Measurements from ENCODE around the genes GPR119, FRMD7, GPC4 and CT55.

DNA sequence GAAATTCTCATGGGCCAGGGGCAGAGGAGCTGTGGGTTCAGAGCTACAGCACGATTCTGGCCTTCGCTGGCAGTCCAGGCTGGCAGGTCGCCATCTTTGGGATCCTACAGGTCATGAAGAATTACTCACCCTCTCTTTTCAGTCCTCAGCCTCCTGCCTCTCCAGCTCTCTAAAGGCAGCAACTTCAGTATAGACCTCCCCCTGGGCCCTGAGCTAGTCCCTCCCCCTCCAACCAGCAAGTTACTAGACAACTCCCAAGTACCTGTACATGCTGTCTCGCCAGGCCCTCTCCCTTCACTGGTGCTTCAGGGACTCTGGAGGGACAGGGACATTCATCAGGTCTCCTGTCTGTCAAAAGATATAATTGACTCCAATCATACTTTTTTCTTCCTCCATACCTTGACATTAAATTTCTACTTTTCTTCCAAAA is at the start of gene GPR119:
Gene GPR119, minus strand, starts transcription at position 177 of the 430 bp plus-strand sequence.
- PRO-cap = no peak
CAGE:
- cytosol, long polyA minus RNA = no peak
- cytosol, long polyA plus RNA = no peak
- long polyA plus RNA = no peak
- nucleus, long polyA minus RNA = no peak
- nucleus, long polyA plus RNA = no peak

GRCh38 chrX:130494844-130495211 is 93.0 kb downstream of the RBMX2 start:
- PRO-cap = no peak
CAGE:
- cytosol, long polyA minus RNA = no peak
- cytosol, long polyA plus RNA = no peak
- long polyA plus RNA = no peak
- nucleus, long polyA minus RNA = no peak
- nucleus, long polyA plus RNA = no peak

DNA sequence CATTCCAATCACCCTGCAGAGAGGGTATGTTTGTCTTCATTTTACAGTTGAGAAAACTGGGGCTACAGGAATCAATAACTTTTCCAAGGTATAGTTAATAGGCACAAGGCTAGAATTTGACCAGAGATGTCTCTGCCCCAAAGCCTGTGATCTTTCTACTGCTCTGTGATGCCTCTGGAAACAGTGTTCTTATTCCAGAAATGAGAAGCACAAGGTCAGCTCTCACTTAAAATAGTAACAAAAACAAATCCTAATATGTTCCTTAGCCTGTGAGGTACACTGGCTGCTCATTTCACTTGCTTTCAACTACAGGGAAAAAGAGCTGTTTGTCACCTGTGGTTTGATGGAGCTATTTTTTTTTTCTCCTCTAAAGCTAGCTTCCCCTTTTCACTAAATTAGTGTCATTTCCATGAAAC is 148.4 kb downstream of the RBMX2 start:
- PRO-cap = no peak
CAGE:
- cytosol, long polyA minus RNA = no peak
- cytosol, long polyA plus RNA = no peak
- long polyA plus RNA = no peak
- nucleus, long polyA minus RNA = no peak
- nucleus, long polyA plus RNA = no peak

- PRO-cap = no peak
CAGE:
- cytosol, long polyA minus RNA = no peak
- cytosol, long polyA plus RNA = no peak
- long polyA plus RNA = no peak
- nucleus, long polyA minus RNA = no peak
- nucleus, long polyA plus RNA = no peak
These were observed 23.3 kb downstream of the ARHGAP36 start for GRCh38 chrX:131081443-131081934.

DNA sequence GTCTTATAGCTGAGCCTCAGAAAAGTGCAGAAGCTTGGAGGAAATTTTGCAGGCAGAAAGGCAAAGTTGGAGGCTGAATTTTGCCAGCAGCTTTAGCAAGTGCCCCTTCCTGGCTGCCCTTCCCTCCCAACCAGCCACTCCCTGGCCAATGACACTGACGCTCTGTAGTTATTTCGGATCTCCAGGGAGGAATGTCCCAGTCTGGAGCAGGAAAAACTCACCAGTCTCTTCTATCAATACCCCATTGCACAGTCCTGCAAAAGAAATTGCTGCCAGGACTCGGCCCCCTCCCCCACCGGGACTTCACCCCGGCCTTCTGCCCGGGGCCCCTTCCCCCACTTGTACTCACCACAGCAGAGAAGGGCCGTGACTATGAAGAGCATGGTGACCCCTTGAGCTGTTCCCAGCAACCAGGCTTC is 10.2 kb downstream of the IGSF1 start:
- PRO-cap = no peak
CAGE:
- cytosol, long polyA minus RNA = no peak
- cytosol, long polyA plus RNA = no peak
- long polyA plus RNA = no peak
- nucleus, long polyA minus RNA = no peak
- nucleus, long polyA plus RNA = no peak

- PRO-cap = no peak
CAGE:
- cytosol, long polyA minus RNA = no peak
- cytosol, long polyA plus RNA = no peak
- long polyA plus RNA = no peak
- nucleus, long polyA minus RNA = no peak
- nucleus, long polyA plus RNA = no peak
These were observed at the start of gene FRMD7 for GRCh38 chrX:132127592-132128028. FRMD7 (minus strand) TSS chrX:132128020.

DNA sequence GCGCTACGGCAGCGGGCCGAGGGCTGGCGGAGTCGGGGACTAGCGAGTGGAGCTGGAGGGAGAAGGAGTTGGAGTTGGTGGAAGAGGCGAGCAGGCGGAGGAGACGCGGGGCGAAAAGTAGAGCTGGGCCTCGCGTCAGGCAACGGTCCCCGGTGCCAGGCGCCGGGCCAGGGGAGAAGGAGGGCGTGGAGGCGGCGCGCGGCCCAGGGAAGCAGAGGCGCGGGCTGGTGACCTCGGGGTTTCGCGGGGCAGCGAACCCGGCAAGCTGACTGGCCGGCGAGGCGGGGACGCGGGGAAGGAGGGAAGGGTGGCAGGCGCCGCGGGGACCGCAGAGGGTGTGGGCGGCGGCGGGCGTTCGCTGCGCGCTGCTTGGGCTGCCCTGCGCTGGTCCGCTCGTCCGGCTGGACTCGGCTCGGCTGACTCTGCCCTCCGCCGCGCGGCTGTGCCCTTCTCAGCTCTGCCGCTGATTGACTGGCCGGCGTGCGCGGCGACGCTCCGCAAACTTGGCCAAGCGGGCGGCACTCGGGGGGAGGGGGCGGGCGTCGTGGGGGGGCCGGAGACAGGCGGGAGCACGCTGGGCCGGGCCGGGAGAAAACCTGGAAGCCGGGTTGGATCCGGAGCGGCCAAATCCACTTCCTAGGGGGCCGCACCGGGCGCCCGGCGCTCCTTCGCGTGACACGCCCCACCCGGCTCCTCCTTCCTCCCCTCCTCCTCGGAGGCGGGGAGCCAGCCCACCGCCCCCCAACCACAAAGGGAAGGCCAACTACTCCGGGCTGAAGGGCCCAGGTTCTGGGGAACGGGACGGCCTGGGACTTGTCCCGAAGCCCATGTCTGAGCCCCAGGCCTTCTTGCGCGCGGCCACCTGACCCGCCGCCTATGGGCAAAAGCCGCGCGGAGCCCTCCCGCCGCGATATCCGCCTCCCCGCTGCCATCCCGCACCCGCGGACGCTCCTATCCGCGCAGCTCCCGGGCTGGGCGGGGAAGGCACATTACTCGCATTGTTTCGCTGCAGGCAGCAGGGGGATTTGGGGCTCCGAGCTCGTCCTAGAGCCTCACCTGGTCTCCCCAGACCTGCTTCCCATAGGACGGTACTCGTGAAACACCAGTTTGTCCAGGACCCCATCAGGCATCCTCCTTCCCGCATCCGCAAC is at the start of gene GPC4:
Gene GPC4, minus strand, starts transcription at position 473 of the 1,151 bp plus-strand sequence.
- PRO-cap = no peak
CAGE:
- cytosol, long polyA minus RNA = no peak
- cytosol, long polyA plus RNA = no peak
- long polyA plus RNA = no peak
- nucleus, long polyA minus RNA = no peak
- nucleus, long polyA plus RNA = no peak

DNA sequence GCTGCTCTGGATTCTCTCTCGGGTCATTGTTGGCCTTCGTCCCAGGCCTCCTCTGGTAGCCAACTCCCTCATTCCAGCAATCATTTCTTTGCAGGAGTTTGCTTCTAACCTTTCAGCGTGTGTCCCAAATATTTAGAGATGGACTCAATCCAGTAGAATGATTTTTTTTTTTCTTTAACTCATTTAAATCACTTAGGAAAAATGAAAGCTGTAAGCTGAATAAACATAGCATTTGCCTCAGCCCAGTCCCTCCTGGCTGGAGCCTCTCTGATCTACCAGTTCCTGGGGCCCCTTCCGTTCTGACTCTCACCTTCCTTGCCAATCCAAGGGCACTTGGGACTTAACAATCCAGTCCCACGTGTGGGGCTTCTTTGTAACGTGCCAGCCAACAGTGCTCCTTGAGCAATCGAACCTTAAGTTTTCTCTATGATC is 80.3 kb upstream of the GPC4 start:
- PRO-cap = no peak
CAGE:
- cytosol, long polyA minus RNA = no peak
- cytosol, long polyA plus RNA = no peak
- long polyA plus RNA = no peak
- nucleus, long polyA minus RNA = no peak
- nucleus, long polyA plus RNA = no peak

DNA sequence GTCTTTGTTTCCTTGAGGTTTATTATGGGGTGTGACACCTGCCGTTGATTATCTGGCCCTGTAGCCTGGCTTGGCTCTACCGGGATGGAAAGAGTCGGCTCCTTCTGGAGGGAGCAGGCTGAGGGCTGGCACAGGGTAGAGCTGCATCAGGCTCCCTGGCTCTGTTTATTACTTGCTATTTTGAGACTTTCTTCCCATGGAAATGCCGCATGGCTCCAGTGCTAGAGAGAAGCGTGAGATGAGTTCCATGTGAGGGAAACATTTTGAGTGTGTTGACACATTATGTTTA is 80.7 kb upstream of the GPC4 start:
- PRO-cap = no peak
CAGE:
- cytosol, long polyA minus RNA = no peak
- cytosol, long polyA plus RNA = no peak
- long polyA plus RNA = no peak
- nucleus, long polyA minus RNA = no peak
- nucleus, long polyA plus RNA = no peak

GRCh38 chrX:134169430-134169781 is 67.6 kb upstream of the CCDC160 start:
- PRO-cap = no peak
CAGE:
- cytosol, long polyA minus RNA = no peak
- cytosol, long polyA plus RNA = no peak
- long polyA plus RNA = no peak
- nucleus, long polyA minus RNA = no peak
- nucleus, long polyA plus RNA = no peak

DNA sequence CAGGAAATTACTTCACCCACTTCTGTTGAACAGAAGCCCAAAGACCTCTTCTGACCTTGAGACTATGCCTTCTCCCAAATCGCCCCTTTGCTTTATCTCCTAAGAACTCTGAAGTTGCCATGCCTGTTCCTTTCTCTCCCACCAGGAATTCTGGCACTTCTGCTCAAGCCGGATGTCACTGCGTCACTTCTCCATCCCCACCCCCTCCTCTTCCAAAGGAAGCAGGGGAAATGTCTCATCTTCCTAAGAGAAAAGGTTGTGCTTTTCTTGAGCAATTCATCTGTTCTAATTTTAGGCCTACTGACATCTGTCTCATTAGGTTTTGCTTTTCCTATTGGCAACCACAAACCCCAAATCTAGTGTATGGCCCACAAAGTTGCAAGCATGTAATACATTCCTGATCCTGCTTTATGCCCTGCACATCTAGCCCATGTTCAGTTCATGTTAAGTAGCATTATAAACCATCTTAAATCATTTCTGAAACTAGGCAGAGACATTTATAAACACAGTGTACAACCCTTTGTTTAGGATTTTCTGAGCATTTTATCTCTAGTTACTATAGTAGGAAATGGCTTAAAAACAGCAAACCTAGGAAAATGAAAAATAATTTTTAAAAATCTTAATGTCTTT is 14.4 kb downstream of the PABIR3 start:
- PRO-cap = bidirectional peak, plus-strand start at position 394 of the sequence, minus-strand start at position 152 of the sequence
CAGE:
- cytosol, long polyA minus RNA = no peak
- cytosol, long polyA plus RNA = no peak
- long polyA plus RNA = no peak
- nucleus, long polyA minus RNA = no peak
- nucleus, long polyA plus RNA = no peak

DNA sequence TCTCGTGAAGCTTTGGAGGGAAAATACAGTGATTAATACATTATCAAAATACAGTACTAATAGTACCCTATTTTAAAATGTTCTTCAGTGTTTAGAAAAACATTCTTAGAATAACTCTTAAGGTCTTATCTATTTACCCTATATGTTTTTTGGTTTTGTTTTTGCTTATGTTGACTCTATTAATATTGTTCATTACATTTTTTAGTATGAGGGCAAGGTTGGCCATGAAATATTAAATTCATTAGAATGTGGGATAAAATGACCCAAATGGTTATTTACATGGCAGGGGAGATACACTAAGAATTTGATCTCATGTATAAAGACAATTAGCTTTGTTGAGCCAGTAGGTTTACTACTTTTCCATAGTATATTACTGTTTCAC is 33.8 kb downstream of the MOSPD1 start:
- PRO-cap = unidirectional peak, plus-strand start at position 276 of the sequence
CAGE:
- cytosol, long polyA minus RNA = no peak
- cytosol, long polyA plus RNA = no peak
- long polyA plus RNA = no peak
- nucleus, long polyA minus RNA = no peak
- nucleus, long polyA plus RNA = no peak

DNA sequence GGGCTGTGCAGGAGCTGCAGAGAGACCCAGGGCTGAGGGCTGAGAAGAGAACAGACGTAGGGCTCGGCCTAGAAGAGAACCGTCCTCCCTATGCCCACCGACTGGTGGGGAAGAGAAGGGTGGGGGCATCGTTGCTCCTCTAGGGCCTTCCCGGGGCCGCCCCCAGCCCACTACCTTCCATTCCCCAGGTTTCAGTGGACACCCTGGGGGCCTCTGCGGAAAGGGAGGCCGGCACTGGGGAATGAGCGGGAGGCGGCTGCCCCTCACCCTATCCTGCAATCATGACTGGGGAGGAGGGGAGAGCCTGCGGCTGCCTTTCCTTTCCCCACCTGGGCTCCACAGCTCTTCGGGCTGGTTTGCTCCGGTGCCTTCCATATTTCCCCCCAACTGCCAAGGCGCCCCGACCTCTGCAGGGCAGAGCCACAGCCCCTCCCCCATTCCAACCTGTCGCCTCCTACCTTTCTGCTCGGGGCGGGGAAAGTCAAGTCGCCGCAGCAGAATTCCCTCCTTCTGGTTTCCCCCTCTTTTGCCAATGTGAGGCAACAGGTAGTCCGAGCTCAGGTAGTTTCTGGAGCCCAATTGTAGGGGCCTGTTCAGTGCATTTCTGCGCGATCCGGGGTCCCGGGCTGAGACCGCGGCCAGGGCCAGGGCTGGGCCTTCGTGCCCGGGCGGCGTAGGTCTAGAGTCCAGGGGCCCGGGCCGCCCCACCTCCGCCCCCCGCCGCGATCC is 773 bp downstream of the SMIM10L2B start:
- PRO-cap = no peak
CAGE:
- cytosol, long polyA minus RNA = no peak
- cytosol, long polyA plus RNA = no peak
- long polyA plus RNA = no peak
- nucleus, long polyA minus RNA = no peak
- nucleus, long polyA plus RNA = no peak

GRCh38 chrX:135171003-135171703 is at the start of gene CT55:
CT55 (minus strand) TSS chrX:135171398.
- PRO-cap = no peak
CAGE:
- cytosol, long polyA minus RNA = no peak
- cytosol, long polyA plus RNA = no peak
- long polyA plus RNA = no peak
- nucleus, long polyA minus RNA = no peak
- nucleus, long polyA plus RNA = no peak

DNA sequence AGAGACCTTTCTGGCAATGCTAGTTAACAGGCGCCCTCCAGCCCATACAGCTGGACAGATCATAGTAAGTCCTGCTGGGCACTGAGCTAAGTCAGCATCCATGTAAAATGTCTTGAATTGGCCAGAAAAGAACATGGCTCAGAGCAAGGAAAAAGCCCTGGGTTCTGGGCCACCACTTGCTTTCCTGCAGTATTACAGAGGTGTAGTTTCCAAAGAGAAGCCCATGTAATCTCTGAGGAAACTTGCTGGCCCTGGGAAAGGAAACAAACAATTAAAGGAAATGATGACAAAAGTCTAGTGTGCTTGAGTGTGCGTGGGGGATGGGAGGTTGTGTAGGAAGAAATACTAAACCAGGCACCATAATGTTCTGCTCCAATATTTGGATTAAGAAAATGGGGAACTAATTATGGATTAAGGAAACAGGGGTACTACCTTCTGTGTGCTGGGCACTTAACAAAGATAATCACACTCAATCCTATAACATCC is 37.6 kb downstream of the ZNF449 start:
- PRO-cap = no peak
CAGE:
- cytosol, long polyA minus RNA = no peak
- cytosol, long polyA plus RNA = no peak
- long polyA plus RNA = no peak
- nucleus, long polyA minus RNA = no peak
- nucleus, long polyA plus RNA = no peak

GRCh38 chrX:135423197-135423861 is 1.6 kb downstream of the SMIM10L2A start:
- PRO-cap = no peak
CAGE:
- cytosol, long polyA minus RNA = no peak
- cytosol, long polyA plus RNA = no peak
- long polyA plus RNA = no peak
- nucleus, long polyA minus RNA = no peak
- nucleus, long polyA plus RNA = no peak

DNA sequence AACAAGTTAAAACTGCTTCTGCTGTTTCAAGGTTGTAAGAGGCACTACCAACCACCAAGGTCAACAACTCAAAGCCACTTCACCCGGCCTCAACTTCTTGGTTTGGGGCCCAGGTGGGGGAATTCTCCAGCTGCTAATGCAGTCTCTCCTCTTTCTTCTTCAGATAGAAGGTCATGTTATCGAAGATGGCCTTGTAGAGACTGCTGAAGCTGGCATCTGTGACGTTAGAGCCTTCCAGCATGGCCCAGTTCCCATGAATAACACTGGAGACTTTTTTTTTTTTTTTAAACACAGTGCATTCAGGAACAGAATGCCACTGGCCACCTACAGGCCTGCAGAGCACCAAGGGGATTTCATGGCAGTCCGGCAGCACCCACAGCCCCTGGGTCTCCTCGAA is 42.5 kb downstream of the SMIM10L2A start:
- PRO-cap = no peak
CAGE:
- cytosol, long polyA minus RNA = no peak
- cytosol, long polyA plus RNA = no peak
- long polyA plus RNA = no peak
- nucleus, long polyA minus RNA = no peak
- nucleus, long polyA plus RNA = no peak

DNA sequence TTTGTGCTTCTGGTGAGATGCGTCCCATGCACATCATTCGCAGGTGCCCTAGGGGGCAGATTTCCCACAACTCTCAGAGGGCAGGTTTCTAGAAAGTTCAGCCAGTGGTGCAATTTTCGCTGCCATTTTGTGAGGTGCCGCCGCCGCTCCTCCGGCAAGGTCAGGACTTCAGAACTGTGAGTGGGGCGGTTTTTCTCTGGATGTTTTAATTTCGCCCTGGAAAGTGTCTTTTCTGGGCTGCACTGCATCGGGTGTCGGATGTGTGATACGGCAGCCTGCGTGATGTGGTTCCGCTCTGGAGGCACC is 27.1 kb downstream of the CT45A3 start:
- PRO-cap = no peak
CAGE:
- cytosol, long polyA minus RNA = no peak
- cytosol, long polyA plus RNA = no peak
- long polyA plus RNA = no peak
- nucleus, long polyA minus RNA = no peak
- nucleus, long polyA plus RNA = no peak

DNA sequence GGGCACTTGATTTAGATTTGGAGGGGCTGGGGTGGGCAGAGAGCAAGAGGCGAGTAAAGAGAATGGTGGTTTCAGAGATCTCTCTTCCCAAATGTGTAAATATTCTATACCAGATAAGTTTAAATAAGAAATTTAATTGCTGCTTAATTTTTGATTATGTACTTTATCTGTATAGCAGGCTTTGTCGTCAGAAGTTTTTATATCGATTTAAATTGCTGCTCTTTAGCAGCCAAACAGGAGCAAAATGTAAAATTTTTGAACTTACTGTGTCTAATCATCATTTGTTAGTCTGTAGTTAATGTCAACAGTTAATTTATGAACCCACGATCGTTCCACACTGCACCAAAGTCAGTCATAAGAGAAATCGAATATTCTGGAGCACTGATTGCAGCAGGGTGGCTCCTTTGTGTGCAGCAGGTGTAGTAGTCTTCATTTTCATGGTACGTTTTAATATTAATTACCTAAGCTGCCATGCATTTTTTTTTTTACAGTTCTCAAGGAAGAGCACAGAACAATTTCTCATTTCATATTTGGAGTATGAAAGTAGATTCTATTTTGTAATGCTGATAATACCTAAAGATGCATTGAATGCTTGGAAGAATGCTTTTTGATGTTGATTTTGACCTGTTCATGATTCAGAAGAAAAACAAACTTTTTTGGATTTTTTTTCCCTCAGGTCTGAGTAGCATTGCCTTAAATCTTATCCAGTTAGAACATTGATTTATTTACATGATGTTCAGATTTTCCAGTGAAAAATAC is 60.4 kb downstream of the SLC9A6 start:
- PRO-cap = no peak
CAGE:
- cytosol, long polyA minus RNA = start-site peak on the plus strand centred at position 466 of the sequence, 199 bp wide, 11 reads
- cytosol, long polyA plus RNA = no peak
- long polyA plus RNA = no peak
- nucleus, long polyA minus RNA = no peak
- nucleus, long polyA plus RNA = no peak

- PRO-cap = no peak
CAGE:
- cytosol, long polyA minus RNA = no peak
- cytosol, long polyA plus RNA = no peak
- long polyA plus RNA = no peak
- nucleus, long polyA minus RNA = no peak
- nucleus, long polyA plus RNA = no peak
These were observed 70.4 kb upstream of the FHL1 start for GRCh38 chrX:136126165-136127072.